Calu3 (cell line): Measurements from ENCODE around the gene WDR33.

DNA sequence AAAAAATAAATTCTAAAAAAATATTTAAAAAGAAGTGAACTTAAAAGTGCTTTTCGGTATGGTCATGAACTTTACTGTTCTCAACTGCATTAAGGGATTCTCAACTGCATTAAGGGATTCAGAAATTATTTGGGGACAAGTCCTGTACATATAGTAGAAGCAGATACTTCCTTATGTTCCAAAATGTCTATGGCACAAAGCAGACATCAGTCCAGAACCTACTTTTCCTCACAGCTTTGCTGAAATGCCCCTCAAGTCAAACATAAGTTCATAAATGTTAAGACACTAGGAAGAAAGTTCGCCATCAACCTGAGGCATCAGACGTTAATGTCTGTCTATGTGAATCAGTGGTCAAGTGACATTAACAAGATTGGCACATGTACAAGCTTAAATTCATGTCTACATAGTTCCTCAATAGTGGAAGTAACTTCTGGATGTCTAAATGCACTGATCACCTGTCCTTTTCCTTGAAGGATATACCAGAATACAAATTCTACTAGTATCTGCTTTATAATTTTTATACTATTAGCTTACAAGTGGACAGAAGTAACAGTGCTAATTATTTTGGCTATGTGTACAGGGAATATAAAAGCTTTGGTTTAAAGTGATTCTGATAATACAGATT lies 7.1 kb upstream of the ERCC3 start:
- PRO-cap = no peak

- PRO-cap = no peak
These were observed 13.7 kb downstream of the MAP3K2 start for GRCh38 chr2:127373667-127374799.

DNA sequence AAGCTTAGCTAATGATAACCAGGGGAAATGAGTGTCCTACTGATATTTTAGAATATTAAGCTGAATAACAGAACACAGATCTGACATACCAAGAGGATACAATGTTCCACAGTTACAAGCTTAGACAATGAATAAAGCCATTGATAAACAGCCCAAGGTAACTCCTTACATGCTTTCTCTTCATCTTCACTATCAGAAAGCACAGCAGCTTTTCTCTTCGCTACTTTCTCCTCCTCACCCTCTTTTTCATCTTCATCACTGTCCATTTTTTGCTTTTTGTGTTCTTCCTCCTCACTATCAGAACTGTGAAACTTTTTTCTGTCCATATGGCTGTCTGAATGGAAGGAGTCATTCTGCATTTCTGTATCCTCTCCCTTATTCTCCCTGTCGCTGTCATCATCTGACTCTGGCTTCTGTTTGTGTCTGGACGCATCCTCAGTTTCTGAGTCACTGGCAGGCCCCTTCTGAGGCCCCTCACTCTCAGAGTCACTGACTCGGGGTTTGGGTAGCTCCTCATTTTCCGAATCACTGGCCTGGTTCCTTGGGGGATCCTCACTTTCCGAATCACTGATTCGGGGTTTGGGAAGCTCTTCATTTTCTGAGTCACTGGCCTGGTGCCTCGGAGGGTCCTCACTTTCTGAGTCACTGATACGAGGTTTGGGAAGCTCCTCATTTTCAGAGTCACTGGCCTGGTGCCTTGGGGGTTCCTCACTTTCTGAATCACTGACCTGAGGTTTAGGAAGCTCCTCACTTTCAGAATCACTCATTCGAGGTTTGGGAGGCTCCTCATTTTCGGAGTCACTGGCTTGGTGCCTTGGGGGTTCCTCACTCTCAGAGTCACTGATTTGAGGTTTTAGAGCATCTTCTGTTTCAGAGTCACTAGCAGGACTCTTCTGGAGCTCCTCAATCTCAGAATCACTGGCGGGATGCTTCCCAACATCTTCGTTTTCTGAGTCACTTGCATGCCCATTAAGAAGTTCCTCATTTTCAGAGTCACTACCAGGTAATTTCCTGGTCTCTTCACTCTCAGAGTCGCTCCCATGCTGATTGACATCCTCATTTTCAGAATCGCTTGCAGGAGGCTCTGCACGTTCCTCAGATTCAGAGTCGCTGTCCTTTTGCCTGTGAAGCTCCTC lies 21.4 kb downstream of the IWS1 start:
- PRO-cap = no peak

DNA sequence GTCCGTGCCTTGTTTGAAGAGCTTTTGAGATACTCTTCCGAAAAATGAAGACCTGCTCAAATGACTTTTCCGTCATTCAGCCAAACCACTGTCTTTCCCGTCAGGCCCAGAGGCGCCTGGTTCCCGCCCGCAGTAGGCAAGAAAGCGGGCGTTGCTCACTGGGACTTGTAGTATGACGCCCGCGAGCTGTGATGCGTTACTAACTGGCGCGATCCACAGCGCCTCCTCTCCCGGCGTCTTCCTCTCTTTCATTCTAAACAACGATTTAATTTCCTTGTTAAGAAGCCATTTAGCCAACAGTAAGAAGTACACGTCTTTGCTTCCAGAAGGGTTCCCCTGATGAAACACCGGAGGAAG lies 402 bp upstream of the IWS1 start:
- PRO-cap = bidirectional peak, plus-strand start at position 196 of the sequence, minus-strand start at position 96 of the sequence

GRCh38 chr2:127536819-127537173 lies 1.3 kb downstream of the MYO7B start:
- PRO-cap = no peak

DNA sequence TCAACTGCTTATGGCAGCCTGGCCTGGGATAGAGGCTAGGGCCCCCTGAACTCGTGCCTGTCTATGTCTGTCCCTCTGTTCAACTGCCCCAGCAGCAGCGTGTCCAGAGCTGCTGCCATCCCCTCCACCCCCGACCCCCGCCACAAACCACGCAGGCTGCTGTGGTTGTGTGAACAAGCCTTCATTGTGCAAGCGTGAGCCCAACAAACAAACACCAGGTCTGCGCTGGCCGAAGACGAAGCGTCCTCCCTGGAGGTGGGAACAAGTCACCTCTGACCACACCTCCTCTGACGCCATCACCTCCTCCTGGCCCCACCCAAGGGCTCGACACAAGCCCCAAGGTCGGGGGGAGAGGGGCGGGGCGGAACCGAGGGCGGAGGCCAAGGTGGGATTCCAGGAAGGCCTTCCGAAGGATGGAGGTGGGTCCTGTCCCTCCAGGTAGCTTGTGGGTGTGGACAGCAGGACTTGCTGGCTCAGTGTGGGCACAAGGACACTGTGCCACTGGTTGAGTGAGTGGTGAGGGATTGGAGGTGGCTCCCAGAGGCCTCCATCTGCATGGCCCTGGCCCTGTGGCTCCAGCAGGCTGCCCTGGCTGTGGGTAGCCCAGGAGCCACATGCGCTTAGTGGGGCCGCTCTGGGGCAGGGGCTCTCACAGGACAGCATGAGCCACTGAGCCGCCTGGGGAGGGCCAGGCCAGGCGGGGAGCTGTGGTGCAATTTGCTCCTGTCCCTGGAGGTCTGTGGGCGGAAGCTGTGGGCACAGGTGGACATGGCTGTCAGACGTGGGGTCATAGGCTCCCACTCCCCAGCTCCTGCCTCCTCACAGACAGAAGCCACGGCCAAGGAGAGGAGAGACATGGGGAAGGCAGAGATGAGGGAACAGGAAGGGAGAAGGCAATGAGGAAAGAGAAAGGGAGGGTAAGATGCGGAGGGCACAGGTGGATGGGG lies 7.4 kb upstream of the GPR17 start:
- PRO-cap = no peak

GRCh38 chr2:127646642-127647075 lies 706 bp downstream of the GPR17 start:
- PRO-cap = no peak

- PRO-cap = bidirectional peak, plus-strand start at chr2:127702225, minus-strand start at chr2:127702174; bidirectional peak, plus-strand start at chr2:127702310, minus-strand start at chr2:127702351
These were observed 1.0 kb downstream of the SFT2D3 start for GRCh38 chr2:127702083-127702926.

GRCh38 chr2:127810523-127811087 lies 366 bp downstream of the WDR33 start:
- PRO-cap = no peak

- PRO-cap = bidirectional peak, plus-strand start at chr2:127811258, minus-strand start at chr2:127811171
These were observed at the start of gene WDR33 for GRCh38 chr2:127811088-127811879. Gene WDR33 (minus strand): TSS chr2:127811171.

DNA sequence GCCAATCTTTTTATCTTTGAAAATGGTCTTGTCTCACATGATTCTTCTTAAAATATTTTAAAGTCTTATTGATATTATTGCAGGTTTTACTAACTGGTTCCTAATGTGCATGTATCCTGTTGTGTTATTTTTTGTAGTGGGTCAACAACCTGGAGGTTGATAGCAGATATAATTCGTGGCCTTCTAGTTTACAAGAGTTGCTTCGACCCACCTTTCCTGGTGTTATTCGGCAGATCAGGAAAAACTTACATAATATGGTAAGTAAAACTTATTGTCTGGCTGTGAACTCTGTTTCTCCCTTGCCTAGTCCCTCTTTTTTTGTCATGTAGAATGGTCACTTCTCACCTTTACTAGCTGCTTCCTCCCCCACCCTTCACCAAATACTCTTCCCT lies 42.0 kb downstream of the UGGT1 start:
- PRO-cap = no peak

- PRO-cap = no peak
These were observed 29.0 kb downstream of the HS6ST1 start for GRCh38 chr2:128289453-128290214.

- PRO-cap = no peak
These were observed 15.6 kb downstream of the HS6ST1 start for GRCh38 chr2:128303048-128303471.

GRCh38 chr2:128315626-128315879 lies 3.1 kb downstream of the HS6ST1 start:
- PRO-cap = no peak

DNA sequence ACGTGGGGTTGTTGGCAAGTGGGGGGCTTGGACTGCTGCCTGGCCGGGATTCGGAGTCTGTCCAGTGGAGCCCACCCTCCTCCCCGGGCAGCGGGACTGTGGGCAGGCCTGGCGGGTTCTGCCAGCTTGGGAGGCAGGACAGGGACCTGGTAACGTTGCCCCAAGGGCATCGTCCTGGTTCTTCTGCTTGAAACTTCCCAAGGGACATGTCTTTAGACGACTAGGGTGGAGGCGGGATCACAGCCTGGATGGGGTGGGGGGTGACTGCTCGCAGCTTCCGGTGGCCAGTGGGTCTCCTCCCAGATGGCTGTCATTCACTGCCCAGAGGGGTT lies 4.1 kb upstream of the HS6ST1 start:
- PRO-cap = no peak

DNA sequence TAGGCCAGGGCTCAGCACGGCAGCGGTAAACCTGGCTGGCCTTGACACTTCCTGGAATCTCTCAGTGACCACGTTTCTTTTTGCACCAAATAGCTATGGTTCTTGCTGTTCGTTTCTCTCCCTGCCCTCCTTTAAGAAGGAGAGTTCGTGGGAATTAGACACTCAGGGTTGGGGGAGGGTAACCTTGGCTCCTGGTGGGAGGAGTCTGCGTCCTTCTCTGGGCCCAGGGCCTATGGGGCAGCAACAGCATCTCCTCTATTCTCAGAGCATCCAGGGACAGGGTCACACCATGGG lies 5.1 kb upstream of the HS6ST1 start:
- PRO-cap = no peak

DNA sequence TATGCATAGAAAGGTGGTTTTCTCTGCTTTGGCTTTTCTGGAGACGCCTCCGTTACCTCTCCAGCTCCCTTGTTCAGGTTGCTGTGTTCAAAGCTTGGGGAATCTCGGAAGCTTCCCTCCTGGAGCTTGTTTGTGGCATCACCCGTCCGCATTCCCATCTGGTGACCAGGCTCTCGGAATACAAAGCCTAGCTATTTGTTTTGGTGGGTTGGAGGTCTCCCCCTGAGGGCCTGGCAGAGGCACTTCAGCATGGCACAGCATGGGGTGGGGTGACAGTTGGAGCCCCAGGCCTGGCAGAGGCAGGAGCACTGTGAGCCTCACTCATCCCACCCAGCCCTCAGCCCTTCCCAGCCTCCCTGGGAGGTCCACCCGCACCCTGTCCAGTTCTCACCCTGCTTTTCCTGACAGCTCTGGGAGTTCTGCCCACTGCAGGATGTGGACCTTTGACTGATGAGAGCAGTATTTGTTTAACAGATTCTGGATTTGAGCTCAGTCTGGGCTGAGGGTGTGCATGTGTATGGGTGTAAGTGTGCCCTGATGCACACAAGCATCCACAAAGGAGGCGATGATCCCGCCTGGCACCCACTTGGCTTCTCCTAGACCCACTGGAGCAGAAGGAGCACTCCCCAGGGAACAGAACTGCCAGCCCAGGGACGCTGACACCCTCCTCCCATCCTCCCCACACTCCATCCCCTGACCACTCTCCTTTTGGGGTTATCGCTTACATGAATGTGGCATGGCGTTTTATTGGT lies 107.4 kb upstream of the HS6ST1 start:
- PRO-cap = no peak

DNA sequence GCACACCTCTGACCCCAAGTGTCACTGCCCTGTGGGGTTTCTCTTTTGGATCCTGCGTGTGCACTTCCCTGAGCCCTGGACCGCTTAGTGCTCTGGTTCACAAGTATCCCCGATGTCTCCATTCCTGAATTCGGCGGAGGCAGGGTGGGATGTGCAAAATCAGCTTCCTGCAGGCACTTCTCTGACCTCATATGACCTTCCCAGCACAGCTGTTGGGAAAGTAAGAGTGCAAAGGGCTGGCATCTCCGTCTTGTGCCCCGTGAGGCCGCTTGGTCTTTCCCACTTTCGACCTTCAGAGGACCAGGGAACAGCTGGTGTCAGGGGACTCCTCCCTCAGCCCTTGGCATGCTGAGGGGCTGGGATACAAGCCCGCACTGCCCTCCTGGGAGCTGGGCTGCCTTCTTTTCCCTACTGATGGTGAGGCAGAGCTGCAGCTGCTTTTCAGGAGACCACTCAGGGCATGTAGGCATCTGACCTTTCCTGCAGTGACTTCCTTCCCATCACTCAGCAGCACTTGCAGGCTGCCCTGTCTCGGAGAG lies 277.1 kb upstream of the HS6ST1 start:
- PRO-cap = no peak

DNA sequence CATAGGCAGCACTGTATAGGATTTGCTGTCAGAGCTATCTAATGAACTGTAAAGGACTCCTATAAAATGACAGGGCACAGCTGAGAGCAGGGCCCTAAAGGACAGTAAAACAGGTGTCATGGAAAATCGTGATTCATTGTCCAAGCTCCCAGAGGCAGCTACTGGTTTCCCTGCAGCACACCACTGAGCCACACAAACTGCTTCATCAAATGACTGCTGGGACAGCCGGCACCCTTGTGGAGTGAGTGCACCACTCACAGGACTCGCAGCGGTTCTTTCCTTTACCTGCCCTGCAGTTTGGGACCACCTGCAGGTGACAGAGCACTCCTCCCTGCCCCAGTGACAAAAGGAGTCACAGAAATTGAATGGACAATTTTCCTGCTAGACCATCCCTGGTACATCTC lies 655.3 kb upstream of the HS6ST1 start:
- PRO-cap = no peak

DNA sequence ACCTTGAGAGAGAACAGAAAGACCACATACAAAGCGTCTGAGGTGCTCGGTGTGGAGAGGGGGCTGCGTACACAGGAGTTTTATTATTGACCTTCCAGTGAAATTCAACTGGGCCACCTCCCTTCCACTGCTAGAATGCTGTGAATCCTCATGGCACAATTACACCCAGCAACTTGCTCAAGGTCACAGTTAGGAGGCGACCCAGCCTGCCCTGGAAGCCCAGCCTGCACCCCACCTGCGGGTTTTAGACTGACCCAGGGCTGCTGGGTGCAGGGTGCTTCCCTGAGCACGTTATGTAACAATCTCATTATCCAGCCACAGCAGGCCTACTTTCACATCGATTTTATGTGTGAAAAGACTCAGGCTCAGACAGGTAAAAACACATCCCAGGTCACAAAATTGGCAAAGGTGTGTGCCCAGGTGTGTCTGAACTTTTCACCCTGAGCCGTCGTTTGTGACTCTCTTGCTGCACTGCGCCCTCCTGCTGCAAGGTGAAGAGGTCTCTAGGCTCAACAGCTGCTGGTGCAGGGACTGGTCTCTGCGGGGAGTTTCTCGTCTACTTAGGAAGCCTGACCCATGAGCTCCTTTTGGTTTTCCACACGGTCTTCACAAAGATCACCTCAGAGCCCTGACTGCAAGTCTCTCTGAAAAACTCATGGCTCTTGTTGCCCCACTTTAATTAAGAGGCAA lies 668.2 kb upstream of the HS6ST1 start:
- PRO-cap = no peak